Measurements from ENCODE around the gene CEP95.

DNA sequence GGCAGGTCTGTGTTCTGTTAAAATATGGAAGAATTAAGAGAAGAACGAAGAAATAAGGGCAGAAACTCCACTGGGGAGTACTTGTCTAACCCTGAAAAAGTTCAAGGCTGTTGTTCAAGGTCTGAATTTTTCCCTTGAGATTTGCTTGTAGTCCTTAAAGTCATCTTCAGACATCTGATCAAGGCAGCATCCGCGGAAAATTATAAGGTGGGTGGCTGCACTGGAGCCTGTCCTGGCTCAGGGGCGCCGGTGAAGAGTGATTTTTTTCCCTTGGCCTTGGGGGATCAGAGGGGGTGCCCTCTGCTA, 1.2 kb upstream of the TLK2 start:
- RRBS = no CpG with 5 or more reads among the region's 5 CpGs

GRCh38 chr17:62628269-62629116, 1.0 kb downstream of the MRC2 start:
- RRBS = 4% methylated on average over 4 of the region's 40 CpGs

GRCh38 chr17:62652005-62652805, 24.7 kb downstream of the MRC2 start:
- RRBS = no CpG with 5 or more reads among the region's 53 CpGs

DNA sequence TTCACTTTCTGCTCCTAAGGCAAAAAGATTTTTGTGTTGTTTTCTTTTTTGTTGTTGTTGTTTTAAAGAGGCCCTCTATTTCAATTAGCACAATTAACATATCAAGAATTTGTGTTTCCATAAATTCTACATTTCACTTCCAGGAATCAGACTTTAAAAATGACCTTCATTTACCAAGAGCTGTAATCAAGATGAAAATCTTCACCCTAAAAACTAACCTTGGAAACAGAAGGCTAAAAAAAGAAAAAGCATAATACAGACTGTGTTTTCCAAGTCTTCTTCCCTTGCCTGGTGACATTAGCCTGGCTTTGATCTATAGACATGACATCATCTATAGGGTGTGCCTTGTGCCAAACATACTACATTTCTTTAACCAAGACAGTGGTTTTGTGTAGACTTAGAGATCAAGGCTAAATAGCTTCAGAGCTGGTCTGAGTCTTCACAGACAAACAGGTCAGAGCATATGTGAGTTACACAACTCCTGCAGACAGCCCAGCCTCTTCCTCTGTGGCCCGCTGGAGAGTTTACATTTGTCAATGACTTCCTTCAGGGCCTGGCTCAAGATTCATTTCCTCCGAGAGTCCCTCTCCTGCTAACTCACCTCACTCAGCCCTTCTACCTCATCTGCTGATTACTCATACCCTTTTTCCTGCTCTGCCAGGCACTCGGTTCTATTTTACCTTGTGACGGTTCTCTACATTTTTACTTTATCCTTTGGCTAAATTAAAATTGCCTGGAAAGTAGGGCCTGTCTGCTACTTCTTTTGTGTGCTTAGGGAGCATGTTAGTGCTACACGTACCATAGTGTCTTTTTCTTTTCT, 73.2 kb upstream of the TANC2 start:
- RRBS = no CpG with 5 or more reads among the region's 5 CpGs

DNA sequence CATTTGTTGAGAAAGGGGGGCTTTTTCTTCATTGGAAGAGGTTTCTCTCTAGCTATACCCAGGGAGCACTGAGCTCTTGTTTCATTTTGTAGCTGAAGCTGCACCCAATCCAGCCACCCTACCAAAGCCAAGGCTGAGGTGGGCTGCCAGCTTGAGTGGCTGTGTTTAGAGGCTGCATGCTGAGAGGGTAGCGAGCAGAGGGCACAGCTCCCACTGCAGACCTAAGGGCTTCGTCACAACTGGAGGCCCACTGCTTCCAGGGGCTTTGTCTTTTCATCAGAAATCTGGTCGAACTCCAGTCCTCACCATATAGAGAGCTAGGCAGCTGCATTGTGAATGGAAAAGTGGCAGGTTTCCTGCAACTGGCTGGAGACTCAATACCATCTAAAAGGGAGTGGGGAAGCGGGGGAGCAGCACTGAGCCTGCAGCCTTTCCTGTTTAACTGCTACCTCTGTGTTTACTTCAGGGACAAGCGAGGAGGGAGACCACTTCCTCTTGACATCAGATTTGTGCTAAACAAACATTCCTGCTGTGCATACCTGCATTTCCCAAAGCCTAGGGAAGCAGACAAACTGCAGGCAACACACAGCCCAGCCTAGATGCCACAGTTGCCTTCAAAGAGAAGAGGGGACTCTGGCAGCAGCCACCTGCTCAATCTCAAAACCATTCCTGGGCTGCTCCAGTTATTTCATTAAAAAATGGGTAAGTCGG, 17.9 kb downstream of the CYB561 start:
- RRBS = no CpG with 5 or more reads among the region's 6 CpGs

GRCh38 chr17:63431784-63432964, 13.9 kb downstream of the CYB561 start:
- RRBS = no CpG with 5 or more reads among the region's 24 CpGs

DNA sequence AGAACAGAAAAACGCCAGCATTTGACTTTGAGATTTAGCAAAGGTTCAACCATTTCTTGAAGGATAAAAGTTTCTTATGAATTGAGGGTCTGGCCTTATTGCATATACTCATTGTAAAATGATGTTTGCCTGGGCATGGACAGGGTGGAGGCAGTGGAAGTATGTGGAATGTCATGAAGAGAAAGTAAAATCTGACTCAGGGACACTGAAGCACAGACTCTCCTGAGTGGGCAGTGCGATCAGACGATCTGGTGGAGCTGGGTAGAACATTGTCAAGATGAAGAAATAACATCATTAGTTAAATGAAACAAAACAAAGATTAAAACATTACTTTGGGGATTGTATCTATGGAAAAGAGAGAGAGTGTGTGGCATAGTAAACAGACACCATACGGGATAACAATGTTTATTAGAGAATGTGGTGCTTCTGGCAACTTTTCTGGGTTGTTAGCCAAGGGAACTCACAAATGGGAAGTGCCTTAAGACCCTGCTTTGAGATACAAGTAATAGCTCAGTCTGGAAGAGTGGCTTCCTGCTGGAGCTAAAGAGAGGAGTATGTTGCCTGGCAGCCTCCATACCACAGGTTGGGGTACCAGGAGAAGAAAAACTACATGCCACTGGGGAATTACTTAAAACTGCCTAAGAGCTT, 4.5 kb downstream of the MAP3K3 start:
- RRBS = no CpG with 5 or more reads among the region's 4 CpGs

DNA sequence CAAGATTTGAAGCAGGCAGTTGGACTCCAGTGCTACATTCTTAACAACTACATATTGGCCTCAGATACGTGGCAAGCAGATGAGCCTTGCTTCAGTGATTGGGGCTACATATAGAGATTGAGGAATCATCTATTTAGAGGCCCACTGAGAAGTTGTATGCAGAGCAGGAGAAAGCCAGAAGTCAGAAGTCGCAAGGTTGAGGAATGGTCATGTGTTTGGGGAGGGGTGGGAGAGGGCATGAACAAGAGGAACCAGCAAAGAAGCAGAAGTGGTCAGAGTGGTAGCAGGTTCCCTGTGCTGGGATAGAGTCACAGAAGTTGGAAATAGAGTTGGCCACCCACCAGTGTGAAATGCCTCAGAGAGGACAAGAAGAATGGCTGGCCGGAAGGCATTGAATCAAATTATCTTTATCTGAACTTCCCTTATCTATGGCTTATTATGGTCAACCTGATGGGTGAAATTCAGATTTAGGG, 19.4 kb downstream of the MAP3K3 start:
- RRBS = no CpG with 5 or more reads among the region's 3 CpGs

DNA sequence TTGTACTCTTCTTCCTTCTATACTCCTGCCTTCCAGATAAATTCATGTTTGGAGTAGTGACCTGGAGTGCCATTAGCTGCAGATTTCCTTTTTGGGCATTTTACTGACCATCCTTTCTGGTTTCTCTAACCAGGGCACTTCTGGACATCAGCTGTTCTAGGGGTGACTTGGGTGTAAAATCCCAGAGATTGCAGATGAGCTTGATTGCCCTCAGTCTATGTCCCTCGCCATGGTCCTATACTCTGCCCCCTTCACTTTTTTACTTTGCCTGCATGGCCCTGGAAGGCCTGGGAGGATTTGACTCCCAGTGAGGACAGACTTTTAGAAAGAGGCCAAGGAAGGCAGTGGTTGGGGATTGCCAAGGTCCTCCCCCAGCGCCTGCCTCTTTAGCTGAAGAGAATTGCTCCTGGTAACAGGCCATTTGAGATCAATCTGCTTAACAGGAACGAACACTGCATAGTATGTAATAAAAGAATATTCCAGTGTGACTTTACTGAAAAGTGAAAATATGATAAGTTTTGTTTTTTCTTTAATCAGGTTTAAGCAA, 16.6 kb downstream of the LIMD2 start:
- RRBS = no CpG with 5 or more reads among the region's 3 CpGs

DNA sequence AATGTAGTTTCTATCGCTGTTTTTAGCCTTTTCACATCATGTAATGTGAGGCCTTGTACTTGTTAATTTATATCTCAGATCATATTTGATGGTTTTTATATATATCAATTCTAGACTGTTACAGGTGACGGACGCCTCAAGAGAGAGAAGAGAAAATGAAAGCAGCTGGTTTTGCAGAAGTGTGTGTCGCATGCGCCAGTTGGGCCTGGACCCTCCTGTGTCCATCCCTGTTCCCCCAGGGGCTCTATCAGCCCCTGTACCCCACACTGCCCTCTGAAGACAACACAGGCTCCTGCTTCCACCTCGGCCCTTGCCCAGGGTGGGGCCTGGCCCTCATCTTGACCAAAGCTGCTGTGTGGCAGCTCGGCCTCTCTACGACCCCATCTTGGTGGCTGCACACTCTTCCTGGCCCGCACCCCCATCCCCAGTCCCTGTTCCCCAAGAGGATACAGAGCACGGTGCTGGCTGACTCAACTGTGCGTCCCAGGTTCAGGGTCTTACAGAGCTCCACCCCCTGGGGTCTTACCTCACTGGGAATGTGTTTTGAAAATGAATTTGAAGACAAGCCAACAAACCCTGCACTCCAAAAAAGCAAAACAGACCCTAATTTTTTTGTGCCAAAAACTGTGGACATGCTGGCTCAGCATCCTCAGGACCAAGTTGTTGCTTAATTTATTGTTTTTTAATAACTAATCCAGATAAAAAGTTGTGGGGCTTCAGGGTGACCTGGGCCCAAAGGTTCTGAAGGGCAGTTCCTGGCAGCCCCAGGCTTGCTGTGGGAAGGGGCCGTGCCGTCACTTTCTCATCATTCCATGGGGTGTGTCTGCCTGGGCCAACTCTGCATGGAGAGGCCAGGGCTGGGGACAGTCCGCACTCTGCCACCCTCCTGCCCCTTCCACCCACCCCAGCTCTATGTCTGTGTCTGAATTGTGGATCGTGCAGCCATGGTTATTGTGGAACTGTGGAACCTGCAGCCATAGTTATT, 4.4 kb downstream of the LIMD2 start:
- RRBS = no CpG with 5 or more reads among the region's 15 CpGs

- RRBS = no CpG with 5 or more reads among the region's 9 CpGs
Measured at GRCh38 chr17:63702725-63703291, 2.9 kb upstream of the LIMD2 start.

DNA sequence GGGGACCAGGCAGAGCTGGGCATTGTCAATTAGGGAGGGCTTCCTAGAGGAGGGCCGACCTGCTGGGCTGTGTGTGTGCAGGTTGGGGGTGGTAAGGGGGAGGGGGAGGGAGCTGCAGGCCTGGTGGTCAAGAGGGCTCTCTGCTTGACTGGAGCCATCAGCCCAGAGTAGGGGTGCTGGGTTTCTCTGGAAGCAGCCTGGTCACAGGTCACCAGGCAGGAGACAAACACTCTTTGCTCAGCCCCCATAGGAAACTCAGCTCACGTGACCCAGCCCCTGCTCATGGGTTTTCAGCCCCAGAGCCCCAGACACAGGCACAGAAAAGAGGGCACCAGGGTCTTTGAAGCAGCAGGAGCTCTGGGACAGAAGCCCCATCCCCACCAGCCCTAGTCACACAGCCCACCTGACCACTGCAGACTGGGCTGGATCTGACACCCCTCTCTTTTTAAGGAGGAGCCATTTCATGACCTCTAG, 13.6 kb upstream of the CD79B start:
- RRBS = no CpG with 5 or more reads among the region's 2 CpGs

GRCh38 chr17:64077070-64077789, 52.7 kb downstream of the ERN1 start:
- RRBS = no CpG with 5 or more reads among the region's 14 CpGs

GRCh38 chr17:64128828-64129512, 974 bp downstream of the ERN1 start:
- RRBS = no CpG with 5 or more reads among the region's 15 CpGs

GRCh38 chr17:64147037-64147187, 17.0 kb upstream of the ERN1 start:
- RRBS = no CpG with 5 or more reads among the region's 4 CpGs

DNA sequence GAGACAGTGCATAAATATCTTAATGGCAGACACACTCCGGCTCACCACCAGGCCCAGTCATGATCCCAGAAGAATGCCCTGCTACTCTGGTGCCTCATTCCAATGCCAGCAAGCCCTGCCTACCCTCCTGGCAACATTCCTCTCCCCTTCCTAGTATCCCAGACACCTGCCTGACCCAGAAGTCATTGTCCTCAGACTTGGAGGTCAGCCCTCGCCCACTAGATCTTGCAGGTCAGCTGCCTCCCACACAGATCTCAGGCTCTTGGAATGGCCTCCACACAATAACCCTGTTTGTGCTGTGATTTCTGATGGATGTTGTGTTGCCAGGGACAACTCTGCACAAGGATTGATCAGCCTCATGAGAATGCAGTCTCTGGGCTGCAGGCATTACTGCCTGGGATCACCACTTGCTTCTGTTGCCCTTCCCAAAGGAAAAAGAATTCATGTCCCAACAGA, 1.9 kb upstream of the TEX2 start:
- RRBS = no CpG with 5 or more reads among the region's 2 CpGs

DNA sequence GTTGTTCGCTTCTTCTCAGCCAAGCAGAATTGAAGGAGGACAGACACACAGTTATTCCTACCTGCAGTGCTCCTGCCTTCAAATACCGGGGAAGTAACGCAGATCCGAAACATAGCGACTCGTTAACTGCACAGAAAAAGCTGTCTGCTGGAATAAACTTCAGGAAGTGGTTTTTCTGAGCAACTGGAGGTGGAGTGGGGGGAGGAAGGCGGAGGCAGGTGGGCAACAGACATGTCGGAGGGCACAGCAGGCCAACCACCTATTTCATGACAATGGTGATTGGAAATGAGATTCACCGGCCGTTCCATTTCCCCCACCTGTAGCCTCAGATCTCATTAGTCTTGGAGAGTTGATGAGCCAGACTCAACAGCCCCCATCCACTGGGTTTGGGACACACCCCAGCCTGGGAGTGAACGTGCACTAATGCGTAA, 7.6 kb upstream of the PECAM1 start:
- RRBS = no CpG with 5 or more reads among the region's 12 CpGs

- RRBS = no CpG with 5 or more reads among the region's 8 CpGs
Measured at GRCh38 chr17:64413408-64414029, 22.9 kb upstream of the PECAM1 start.

GRCh38 chr17:64498686-64499671, 2.1 kb upstream of the POLG2 start:
- RRBS = no CpG with 5 or more reads among the region's 6 CpGs

- RRBS = 0% methylated on average over 4 of the region's 21 CpGs
Measured at GRCh38 chr17:64506956-64507117, at the start of gene CEP95. TSS of gene CEP95 (plus strand) at chr17:64506977.

Data from zone of skin (tissue), 1 donor.